ENCODE measurements around the gene KIF20A.

DNA sequence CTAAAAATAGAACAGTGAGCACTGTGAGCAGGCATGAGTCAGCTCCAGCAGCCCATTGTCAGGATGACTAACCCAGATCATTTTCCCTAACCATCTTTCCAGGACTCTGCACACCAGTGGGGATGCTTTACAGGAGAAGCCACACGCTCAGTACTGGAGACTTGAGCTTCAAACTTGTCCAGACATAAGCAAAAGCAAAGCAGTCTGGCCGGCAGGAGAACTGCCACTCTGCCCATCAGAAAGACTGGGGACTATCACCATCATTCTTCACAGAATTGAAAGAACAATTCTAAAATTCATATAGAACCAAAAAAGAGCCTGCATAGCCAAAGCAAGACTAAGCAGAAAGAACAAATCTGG is 446.3 kb upstream of the TRPC7 start:
- PRO-cap = no peak
- RAMPAGE, long total RNA, 4 experiments = no peak in any of the 4 experiments

DNA sequence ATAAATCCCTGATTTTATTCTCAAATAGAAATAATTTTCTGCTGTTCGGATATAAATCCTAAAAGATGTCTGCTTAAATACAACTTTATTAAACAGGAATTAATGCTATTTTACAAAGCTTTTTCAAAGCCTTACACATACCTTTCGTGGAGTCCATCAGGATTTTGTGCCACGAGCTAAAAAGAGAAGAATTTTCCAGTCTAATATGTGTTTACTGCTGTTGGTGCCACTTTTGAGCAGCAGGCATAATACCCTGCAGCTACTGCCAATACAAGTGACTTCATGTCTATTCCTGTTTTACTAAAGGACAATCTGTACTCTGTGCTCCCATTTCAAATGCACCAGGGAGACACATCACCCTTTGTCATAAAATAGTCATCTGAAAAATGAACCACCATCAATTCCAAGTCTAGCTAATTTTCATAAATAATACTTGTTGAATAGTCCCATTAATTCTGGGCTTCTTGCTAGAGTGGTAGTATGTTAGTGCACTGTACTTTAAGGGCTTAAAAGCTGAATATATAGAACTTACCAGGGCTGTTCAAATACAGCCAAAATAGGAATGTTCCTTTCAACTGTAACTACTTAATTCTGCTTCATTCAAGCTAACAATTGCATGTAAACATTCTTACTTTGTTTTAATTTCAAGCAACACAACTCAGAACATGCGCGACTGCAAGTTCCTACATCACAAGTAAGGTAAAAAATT is 8.9 kb upstream of the PKD2L2 start:
- PRO-cap = bidirectional peak, plus-strand start at position 330 of the sequence, minus-strand start at position 302 of the sequence
- RAMPAGE, long total RNA, 4 experiments = start-site peak on the plus strand in 3 of 4 experiments, centred at positions 451 to 471 of the sequence, 16 to 60 reads per replicate; start-site peak on the minus strand in 2 of 4 experiments, centred at positions 179 to 205 of the sequence, 5 to 6 reads per replicate

DNA sequence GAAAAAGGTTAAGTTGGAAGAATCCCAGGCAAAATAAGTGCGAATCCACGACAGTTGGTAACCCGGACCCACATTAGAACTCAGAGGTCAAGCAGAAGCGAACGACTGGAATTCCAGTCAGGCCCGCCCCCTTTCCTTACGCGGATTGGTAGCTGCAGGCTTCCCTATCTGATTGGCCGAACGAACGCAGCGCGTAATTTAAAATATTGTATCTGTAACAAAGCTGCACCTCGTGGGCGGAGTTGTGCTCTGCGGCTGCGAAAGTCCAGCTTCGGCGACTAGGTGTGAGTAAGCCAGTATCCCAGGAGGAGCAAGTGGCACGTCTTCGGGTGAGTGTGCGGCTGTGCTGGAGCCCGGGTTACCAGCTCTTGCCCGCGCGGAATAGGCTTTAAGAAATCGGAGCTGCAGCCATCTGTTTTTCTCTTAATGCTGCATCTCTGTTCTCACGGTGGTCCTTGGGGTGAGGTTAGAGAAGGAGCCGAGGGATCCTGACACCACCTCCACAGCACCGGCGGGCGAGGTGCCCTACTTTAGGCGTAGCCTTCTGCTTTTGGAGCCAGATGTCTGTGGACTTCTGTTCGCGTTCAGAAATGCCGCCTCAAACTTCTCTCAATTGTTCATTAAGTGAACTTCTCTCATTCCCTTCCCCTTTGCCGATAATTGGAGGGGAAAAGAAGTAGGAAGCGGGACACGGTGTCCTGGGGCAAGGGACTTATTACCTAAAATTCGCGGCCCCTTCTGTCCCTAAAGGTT is at the start of gene KIF20A:
Gene KIF20A (plus strand): TSS at position 239 of the 753 bp plus-strand sequence.
- PRO-cap = unidirectional peak, minus-strand start at position 82 of the sequence
- RAMPAGE, long total RNA, 4 experiments = start-site peak on the plus strand in 1 of 4 experiments, centred at position 276 of the sequence, 15 reads per replicate

GRCh38 chr5:138354991-138355522 is 2.6 kb downstream of the KDM3B start:
- PRO-cap = no peak
- RAMPAGE, long total RNA, 4 experiments = no peak in any of the 4 experiments

DNA sequence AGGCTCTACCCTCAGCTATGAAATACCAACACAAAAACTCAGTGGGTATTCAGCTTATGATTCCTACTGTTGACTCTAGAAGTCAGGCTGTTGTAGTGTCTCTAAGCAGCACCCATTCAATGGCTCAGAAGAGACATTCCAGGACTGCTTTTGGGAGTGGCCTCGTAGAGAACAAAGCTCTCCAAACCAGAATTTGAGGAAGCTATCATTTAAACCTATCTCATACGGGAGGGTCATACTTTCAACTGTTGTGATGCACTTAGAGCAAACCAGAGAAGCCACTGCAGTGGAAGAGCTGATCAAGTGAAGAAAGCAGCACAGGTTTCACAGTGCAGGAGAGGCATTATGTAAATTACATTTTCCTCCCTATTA is 34.0 kb downstream of the ETF1 start:
- PRO-cap = no peak
- RAMPAGE, long total RNA, 4 experiments = no peak in any of the 4 experiments

DNA sequence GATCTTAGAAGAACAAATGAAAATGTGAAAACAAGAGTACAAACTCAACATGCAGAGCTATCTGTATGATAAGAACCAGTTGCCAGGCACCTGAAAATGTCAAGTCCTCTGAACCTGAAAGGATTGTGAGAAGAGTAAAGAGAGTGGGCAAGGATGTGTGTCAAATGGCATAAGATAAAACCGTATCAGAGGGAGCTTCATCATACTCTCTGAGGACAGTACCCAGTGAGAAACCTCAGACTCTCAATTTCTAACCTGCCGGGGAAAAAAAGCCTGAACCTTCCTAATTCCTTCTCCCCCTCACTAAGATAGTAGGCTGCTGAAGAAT is 6.8 kb downstream of the ETF1 start:
- PRO-cap = no peak
- RAMPAGE, long total RNA, 4 experiments = no peak in any of the 4 experiments

GRCh38 chr5:138557141-138557754 is 14.2 kb upstream of the ETF1 start:
- PRO-cap = no peak
- RAMPAGE, long total RNA, 4 experiments = start-site peak on the minus strand in 1 of 4 experiments, at chr5:138557443-138557458 at its widest, 61 reads per replicate

GRCh38 chr5:138564251-138565142 is 10.7 kb downstream of the HSPA9 start:
- PRO-cap = no peak
- RAMPAGE, long total RNA, 4 experiments = no peak in any of the 4 experiments

DNA sequence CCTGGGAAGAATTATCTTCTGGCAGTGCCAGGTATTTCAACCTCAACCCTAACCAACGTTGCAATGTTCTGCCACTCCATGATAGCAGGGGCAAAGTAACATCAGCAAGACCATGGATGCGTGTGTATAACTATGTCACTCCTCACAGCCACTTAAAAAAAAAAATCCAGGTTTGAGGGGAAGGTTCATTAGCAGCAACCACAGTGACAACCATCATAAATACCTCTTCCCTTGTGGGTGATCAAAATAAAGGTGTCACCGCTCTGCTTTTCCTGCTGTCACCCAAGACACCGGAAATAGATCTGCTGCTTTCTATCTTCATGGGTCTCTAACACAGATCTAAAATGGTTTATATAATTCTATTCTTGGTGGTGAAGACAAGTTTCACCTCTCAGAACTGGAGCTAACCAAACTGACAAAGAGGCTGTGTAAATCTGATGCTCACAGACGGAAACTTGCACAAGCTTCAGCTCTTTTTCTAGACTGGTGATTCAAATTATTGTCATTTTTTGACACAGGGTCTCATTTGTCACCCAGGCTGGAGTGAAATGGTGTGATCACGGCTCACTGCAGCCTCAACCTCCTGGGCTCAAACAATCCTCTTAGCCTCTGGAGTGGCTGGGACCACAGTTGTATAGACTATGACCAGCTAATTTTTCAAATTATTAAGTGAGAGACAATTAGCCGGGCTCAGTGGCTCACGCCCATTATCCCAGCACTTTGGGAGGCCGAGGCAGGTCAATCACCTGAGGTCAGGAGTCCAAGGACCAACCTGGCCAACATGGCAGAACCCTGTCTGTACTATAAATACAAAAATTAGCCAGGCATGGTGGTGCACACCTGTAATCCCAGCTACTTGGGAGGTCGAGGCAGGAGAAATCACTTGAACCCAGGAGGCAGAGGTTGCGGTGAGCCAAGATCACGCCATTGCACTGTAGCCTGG is 9.7 kb downstream of the HSPA9 start:
- PRO-cap = no peak
- RAMPAGE, long total RNA, 4 experiments = no peak in any of the 4 experiments

DNA sequence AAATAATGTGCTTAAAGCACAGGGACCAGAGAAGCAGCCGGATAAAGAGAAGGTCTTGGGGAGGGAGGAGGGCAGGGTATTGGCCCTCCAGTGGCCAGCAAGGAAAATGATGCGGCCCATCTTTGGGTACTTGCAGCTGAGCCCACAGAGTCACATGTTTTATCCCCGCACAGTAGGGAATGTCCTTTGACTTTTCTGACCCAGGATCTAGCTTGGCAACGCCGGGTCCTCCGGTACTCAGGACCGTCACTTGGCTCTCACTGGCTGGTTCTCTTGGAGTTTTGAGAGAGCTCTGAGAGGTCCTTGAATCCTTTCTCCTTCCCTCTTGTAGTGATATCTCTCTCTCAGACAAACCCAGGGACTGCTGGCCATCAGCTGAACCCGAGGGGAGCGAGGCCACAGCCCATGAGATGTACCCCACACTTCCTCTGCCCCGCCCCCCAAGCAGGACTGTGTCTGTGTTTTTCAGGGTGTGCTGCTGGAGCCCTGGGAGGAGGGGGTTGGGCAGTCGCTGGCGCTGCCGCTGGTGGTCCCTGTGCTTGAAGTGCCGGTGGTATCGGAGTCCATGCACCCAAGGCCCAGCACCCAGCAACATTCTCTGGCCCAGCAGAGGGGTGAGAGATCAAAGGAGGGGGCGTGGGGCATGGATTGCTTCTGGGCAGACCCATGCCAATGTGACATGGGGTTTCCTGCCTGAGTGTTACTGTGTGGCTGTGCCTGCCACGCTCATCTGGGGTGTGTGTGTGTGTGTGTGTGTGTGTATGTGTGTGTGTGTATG is 35.5 kb upstream of the HSPA9 start:
- PRO-cap = no peak
- RAMPAGE, long total RNA, 4 experiments = no peak in any of the 4 experiments

- PRO-cap = no peak
- RAMPAGE, long total RNA, 4 experiments = no peak in any of the 4 experiments
These were observed 36.2 kb upstream of the HSPA9 start for GRCh38 chr5:138611254-138611995.

GRCh38 chr5:138655782-138656196 is 80.6 kb upstream of the HSPA9 start:
- PRO-cap = no peak
- RAMPAGE, long total RNA, 4 experiments = no peak in any of the 4 experiments

GRCh38 chr5:138726934-138727359 is 26.3 kb upstream of the CTNNA1 start:
- PRO-cap = no peak
- RAMPAGE, long total RNA, 4 experiments = no peak in any of the 4 experiments

DNA sequence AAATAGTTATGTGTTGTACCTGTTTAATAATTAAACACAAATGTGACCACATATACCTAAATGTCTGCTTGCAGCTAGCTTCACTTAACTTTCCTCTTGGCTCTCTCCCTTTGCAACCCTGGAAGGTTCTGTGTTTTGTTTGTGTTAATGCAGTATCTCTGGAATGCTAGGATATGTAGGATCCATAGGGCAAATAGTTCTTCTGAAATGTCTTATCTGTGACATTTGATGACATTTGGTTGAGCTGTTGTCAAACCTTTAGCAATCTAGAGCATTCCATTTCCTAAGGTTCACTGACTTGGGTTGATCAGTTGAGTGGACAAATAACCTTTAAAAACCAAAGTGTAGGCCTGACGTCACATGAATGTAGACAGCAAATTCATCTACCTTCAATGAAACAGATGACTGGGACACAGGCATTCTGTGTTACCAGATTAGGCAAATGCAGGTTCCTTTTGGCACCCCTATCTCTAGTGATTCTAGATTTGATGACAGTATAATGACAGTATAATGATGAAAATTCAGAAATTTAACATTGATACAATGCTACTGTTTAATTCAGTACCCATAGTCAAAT is 21.9 kb downstream of the CTNNA1 start:
- PRO-cap = no peak
- RAMPAGE, long total RNA, 4 experiments = no peak in any of the 4 experiments

GRCh38 chr5:138963837-138964369 is 88.8 kb upstream of the LRRTM2 start:
- PRO-cap = no peak
- RAMPAGE, long total RNA, 4 experiments = no peak in any of the 4 experiments

DNA sequence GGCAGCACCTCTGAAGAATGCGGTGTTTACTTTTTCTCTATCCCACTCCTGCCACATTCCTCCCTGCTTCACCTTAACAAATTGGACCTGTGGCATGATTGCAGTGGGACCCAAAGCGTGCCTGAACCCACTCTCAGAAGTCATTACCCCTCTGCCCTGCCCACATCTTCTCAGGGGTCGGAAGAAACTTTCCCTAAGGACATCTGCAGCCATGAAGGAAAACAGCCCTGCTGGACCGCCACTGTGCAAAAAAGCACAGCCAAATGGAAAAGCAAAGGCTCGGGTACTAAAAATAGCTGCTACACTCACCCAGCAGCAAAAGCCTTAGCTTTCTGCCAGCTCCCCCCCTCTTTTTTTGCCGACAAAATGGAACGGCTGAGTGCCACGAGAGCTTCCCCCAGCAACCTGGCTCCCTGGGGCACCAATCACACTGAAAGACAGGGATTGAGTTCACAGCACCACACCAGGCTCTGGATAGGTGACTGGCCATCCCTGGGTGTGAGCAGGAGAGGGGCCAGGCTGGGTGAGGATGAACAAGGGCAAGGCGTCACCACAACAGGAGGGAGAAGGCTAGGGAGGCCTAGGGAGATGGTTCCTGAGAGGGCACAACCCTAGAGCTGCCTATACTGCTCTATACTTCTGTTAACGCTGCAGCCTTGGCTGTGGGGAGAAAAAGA is 66.8 kb downstream of the SIL1 start:
- PRO-cap = no peak
- RAMPAGE, long total RNA, 4 experiments = no peak in any of the 4 experiments

DNA sequence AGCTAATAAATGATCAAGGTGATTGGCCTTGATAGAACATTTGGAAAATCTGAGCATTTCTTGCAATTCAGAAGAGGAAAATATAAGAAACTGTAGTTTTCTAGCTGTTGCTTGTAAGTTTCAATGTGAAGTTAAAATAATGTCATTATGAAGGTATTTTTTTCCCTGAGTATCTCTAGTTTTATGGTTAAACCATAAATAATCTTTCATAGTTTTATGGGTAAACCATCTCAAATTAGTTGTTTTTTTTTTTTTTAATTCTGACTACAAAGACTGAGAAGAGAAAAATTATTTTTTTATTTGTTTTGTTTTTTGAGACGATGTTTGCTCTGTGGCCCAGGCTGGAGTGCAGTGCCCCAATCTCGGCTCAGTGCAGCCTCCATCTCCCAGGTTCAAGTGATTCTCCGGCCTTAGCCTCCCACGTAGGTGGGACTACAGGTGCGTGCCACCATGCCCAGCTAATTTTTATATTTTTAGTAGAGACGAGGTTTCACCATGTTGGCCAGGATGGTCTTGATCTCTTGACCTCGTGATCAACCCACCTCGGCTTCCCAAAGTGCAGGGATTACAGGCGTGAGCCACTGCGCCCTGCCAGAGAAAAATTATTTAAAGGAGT is 9.4 kb downstream of the MATR3 start:
- PRO-cap = no peak
- RAMPAGE, long total RNA, 4 experiments = no peak in any of the 4 experiments

DNA sequence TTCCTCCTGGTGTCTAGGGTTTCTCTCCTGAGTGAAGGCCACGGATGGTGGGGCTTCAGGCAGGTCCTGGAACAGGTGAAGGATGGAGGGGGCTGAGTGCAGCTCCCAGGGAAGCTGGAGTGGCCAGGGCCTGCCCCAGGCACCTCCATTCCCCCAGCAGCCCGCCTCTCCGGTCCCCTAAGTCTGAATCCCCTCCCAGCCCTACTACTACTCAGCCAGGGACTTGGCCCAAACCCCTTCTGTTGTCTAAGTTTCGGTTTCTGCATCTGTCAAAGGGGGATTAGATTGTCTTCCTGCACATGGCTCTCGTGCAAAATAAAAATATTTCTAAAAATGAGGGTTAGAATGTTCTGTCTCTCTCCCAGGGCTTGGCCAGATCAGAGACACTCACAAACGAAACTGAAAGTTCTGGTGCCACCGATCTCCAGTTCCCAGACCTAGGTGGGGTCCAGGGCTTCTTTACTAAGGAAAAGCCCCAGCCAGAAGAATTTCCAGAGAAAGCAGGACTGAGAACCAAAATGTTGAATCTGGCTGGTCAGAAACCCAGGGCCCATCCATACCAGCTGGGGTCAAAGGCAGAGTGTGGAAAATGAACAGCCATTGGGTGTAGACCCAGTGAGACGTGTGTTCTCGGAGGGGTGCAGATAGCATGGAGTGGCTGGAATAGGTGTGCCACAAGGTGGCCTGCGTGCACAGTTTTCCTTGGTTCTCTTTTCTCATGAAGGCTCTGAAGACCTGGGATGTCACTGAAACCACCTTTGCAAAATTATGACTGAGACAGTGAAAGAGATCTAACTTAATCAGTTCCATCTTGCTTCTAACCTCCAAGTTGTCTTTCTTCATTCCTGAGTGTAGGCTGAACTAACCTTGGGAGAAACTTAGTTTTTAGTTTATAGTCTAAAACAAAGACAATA is 2.0 kb upstream of the SLC23A1 start:
- PRO-cap = no peak
- RAMPAGE, long total RNA, 4 experiments = no peak in any of the 4 experiments

- PRO-cap = no peak
- RAMPAGE, long total RNA, 4 experiments = no peak in any of the 4 experiments
These were observed 1.1 kb upstream of the PROB1 start for GRCh38 chr5:139395827-139396527.

GRCh38 chr5:139437176-139437776 is 2.0 kb downstream of the DNAJC18 start:
- PRO-cap = no peak
- RAMPAGE, long total RNA, 4 experiments = no peak in any of the 4 experiments